ENCODE data around the gene UQCR10.

DNA sequence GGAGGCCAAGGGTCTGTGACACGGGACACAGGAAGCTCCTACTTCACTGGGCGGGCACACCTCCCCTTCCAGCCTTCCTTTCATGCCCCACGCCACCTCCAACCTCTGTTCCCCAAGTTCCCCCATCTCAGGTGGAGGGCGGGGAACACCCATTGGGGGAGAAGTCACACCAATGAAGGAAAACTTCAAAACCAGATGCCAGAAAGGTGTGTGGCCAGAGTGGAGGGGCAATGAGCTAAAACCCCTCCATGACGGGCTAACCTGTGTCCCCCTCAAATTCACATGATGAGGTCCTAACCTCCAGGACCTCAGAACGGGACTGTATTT lies 250.5 kb downstream of the MN1 start:
- PRO-cap = no peak

GRCh38 chr22:27642109-27642515 lies 159.4 kb downstream of the MN1 start:
- PRO-cap = unidirectional peak, minus-strand start at chr22:27642256

DNA sequence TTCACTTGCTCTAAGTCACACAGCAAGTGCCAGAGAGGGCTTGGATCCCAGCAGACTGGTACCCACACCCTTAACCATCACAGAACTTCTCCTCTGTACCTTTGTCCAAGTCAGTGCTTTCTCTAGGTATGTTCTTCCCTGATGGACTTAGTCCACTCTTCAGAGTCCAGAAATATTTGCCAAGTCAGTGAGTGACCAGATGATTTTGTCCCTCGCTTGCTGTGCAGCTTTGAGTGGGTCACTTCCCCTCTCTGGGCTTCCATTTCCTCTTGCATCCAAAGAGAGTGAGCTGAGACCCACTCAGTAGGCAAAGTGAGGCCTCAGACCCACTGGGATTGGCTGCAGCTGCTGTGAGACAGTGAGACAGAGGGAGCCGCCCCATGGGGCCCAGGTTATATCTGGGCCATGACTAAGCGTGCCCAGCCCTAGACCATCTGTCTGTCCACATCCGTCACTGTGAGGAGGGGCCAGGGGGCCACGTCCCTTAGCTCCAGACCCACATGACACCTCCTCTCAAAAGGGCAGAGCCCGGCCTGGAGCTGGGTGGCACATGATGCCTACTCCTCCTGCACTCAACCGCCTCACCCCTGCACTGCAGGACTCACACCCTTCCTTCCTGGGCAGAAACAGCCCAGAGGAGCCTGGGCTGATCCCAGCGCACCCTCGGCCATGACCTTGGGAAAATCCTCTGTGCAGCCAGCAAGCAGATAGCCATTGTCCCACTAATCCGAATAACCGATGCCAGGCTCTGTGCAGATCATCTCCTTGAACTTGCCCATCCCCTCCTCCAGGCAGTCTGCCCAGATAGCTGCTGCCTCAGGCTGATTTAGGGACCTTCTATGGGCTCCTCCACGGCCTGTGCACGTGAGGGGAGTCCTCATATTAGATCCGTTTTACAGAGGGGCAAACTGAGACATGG lies 132.2 kb downstream of the MN1 start:
- PRO-cap = bidirectional peak, plus-strand start at position 516 of the sequence, minus-strand start at position 444 of the sequence

DNA sequence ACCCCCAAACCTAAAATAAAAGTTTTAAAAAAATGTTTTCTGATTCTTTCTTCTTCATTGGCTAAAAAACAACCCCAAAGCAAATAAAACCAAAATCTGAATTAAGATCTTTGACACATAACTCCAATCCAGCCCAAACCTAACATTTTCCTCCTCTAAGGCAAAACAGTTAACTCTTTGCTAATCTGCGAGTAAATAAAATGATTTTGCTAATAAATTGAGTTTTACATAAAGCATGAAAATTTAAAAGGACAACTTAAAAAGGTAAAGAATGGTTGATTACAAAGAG lies 53.3 kb downstream of the PITPNB start:
- PRO-cap = no peak

DNA sequence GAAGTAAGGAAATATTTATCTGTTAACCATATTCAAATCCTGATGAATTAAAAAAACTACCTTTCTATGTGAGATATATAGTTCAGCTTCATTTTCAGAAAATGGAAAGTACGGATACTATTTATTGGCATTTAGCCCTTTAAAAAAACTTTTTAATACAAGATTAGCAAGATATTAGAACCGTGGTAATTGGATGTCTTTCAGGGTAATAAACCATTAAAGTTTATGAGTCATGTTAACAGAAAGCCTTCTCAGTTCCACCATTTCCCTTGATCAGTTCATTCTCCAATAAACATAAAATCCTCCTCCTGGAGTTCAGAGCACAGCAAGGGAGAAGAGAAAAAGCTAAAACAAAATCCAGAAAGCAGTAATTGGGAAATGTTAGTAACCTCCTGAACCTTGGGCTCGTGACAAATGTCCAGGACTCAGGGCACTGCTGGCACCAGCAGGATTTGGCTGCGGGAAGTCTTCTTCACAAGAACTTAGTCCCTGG lies 43.1 kb upstream of the PITPNB start:
- PRO-cap = no peak

DNA sequence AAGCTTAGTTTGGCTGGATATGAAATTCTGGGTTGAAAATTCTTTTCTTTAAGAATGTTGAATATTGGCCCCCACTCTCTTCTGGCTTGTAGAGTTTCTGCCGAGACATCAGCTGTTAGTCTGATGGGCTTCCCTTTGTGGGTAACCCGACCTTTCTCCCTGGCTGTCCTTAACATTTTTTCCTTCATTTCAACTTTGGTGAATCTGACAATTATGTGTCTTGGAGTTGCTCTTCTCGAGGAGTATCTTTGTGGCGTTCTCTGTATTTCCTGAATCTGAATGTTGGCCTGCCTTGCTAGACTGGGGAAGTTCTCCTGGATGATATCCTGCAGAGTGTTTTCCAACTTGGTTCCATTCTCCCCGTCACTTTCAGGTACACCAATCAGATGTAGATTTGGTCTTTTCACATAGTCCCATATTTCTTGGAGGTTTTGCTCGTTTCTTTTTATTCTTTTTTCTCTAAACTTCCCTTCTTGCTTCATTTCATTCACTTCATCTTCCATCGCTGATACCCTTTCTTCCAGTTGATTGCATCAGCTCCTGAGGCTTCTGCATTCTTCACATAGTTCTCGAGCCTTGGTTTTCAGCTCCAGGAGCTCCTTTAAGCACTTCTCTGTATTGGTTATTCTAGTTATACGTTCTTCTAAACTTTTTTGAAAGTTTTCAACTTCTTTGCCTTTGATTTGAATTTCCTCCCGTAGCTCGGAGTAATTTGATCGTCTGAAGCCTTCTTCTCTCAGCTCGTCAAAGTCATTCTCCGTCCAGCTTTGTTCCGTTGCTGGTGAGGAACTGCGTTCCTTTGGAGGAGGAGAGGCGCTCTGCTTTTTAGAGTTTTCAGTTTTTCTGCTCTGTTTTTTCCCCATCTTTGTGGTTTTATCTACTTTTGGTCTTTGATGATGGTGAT lies 288.3 kb downstream of the TTC28 start:
- PRO-cap = no peak

DNA sequence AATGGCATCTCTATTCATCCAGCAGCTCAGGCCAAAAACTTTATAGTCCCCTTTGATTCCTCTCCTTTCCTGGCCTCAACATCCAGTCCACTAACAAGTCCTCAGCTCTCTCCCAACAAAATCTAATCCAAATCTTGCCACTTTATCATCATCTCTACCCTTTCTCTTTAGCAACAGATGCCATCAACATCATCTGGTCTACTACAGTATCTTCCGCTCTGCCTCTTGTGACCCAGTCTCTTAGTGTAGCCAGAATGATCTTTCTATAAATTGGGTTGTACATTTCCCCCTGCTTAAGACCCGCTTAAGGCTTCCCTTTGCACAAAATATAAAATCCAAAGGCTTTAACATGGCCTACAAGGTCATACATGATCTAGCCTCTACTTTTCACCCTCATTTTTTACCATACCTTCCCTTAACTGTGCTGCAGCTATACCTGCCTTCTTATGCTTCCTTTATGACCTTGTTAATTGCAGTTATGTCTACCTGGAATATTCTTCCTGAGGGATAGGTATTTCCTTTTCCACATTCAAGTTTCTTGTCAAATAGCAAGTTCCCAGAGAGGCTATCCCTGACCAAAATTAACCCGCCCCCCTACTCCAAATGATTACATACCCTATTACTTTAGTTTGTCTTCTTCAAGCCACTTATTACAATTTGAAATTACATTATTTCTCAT lies 225.9 kb downstream of the TTC28 start:
- PRO-cap = no peak

GRCh38 chr22:28750336-28750724 lies 8.5 kb downstream of the HSCB start:
- PRO-cap = no peak

DNA sequence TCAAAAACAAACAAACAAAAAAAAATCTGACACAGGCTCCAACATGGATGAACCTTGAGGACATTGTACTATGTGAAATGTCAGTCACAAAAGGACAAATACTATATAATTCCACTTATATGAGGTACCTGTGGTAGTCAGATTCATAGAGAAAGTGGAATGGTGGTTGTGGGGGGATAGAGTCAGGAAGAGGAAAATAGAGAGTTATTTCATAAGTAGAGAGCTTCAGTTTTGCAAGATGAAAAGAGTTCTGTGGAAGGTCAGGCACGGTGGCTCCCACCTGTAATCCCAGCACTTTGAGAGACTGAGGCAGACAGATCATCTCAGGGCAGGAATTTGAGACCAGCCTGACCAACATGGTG lies 12.3 kb downstream of the HSCB start:
- PRO-cap = no peak

- PRO-cap = no peak
Observed at GRCh38 chr22:28814913-28815467, 42.5 kb downstream of the CCDC117 start.

DNA sequence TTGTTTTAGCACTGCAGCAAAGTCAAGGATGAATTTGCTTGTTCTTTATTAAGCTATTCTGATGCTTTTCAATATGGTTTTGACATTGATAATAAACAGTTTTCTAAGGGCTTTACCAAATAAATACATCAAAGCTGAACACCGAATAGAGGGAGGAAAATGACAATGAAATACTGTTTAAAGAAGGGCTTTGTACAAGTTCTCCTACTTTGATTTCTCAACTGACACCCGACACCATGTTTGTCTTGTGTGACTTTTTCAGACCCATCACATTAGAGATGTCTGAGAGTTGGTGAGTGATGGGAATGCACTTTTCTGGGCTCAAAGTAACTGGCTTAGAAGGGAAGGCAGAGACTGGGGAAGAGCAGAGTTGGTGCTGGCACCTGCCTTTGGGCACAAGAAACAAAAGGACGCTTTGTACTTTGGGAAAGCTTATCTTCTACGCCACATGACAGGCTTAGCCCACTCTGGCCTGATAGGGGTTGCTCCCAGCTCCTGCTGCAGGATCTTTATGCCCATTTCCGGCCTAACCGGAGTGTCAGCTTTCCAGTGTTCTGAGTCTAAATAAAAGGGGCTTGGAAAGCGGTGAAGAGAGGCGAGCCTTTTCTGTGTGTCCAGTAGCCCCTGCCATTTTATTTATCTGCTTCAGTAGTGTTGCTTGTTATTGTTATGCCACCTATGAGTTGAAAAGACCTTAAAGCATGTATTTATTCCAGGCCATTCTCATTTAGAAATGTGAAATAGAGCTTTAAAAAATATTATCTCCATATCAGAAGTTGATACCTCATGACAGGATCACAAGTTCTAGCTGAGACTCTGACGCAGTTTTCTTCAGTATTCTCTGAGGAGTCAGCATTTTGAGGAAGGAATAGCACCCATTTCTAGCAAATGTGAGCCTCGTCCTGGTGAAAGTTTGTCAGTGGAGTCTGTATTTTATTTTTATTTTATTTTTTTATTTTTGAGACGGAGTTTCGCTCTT lies 24.1 kb downstream of the KREMEN1 start:
- PRO-cap = bidirectional peak, plus-strand start at position 567 of the sequence, minus-strand start at position 404 of the sequence

DNA sequence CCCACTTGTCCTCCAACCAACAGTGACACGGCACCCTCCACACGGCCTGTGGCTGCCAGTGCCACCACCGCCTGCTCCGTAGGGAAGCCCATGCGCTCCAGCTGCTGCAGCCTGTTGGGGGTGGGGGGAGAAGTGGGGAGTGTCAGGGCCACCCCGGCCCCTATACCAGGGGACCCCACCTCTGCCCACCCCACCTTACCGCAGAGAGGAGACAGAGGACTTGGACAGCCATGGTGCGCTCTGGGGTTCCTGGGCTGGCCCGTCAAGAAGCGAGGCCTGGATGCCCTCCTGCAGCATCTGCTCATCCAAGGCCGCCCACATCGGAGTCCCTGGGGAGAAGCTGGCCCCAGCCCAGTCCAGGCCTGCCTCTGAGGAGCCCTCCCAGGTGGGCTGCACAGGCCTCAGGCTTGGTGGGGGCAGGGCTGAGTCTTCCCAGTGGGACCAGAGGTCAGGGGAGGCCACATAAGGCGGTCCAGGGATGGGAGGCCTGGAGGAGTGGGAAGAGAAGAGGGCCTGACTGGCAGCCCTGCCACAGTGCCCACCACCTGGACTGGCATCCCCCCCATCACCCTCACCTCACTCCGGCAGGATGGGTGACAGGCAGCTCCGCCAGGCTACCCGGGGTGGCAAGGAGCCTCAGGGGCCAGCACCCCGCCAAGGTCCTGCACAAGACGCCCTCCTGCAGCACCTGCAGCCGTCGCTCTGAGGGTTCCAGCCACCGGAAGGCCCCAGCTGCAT lies 7.5 kb downstream of the RHBDD3 start:
- PRO-cap = no peak

- PRO-cap = no peak
Observed at GRCh38 chr22:29552842-29553084, 794 bp downstream of the THOC5 start.

DNA sequence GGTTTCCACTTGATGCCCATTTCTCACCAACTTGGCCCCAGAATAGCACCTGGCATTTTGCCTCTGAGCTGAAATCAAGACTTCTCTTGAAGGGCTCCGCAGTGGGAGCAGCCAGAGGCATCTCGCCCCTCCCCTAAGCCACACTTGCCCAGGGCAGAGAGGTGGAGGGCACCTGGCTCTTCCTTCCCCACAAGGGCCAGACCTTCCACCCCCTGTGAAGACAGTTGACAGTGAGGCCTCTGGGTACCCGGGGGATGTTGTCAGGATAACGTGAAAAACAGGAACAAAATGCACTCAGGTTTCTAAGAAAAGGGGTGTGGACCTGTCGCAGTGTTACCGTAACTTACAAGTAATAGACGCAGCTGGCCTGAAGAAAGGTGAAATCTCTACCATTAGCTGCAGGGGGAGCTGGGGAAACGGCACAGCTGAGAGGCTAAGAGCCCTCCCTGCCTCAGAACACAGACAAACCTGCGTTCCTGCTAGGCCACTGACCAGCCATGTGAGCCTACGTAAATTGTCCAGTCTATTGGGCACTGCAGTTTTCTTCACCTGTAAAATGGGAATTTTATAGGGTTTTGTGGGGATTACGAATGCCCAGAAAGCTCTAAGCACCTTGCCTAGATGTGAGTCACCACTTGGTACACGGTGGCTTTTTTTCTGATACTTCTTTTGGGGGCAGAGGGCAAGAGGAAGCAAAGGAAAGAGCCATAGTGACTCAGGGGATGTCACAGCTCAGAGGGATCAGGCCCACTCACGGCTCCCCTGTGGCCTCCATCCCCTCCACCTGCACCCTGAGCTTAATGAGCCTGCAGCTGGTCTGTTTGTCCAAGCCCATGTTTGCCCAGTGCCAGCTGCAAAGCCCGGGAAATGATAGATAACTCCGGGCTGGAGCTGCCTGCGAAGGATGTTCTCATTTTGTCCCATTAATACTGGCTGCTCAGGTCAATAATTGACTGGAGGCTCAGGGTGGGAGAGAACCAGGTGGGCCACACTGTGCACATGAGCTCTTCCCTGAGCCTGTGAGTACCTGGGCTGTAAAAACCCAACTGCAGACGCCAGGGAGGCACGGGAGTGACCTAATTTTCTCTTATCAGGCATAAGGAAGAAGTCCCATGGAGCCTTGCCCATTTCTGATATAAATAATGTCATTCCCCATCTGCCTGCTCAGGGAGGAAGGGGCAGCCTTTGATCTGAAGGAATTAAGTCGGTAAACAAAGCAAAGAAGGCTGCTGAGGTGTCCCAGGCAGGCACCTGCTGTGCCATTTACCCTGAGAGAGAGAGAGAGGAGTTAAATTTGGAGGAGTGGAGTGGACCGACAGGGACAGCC lies 18.3 kb upstream of the CABP7 start:
- PRO-cap = no peak

- PRO-cap = no peak
Observed at GRCh38 chr22:29750702-29751040, 16.1 kb downstream of the ZMAT5 start.

- PRO-cap = bidirectional peak, plus-strand start at chr22:29767369, minus-strand start at chr22:29767007
Observed at GRCh38 chr22:29767208-29767764, at the start of gene UQCR10. Gene UQCR10 (plus strand): TSS chr22:29767369.

- PRO-cap = no peak
Observed at GRCh38 chr22:29800952-29801637, 33.9 kb downstream of the UQCR10 start.

DNA sequence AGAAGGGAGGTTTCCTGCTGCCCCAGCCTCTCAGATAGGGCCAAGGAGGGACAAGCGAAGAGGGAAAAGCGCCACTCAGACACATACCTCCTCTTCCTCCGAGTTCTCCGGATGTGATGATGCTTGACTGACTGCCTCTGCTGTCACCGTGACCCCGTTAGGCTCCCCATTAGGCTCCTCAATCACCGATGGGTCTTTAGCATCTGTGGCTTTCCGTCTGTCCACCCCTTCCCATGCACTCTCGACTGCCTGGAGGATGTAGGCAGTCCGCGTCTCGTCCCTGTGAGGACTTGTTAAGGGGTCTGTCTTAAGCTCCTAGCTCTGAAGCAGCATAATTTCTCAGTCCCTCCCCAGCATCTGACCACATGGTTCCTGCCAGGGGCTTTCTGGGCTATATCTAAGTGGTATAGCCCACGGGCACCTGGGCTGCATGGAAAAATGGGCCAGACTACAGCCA lies 33.5 kb downstream of the ASCC2 start:
- PRO-cap = no peak

- PRO-cap = no peak
Observed at GRCh38 chr22:29830435-29831048, 7.5 kb downstream of the ASCC2 start.

DNA sequence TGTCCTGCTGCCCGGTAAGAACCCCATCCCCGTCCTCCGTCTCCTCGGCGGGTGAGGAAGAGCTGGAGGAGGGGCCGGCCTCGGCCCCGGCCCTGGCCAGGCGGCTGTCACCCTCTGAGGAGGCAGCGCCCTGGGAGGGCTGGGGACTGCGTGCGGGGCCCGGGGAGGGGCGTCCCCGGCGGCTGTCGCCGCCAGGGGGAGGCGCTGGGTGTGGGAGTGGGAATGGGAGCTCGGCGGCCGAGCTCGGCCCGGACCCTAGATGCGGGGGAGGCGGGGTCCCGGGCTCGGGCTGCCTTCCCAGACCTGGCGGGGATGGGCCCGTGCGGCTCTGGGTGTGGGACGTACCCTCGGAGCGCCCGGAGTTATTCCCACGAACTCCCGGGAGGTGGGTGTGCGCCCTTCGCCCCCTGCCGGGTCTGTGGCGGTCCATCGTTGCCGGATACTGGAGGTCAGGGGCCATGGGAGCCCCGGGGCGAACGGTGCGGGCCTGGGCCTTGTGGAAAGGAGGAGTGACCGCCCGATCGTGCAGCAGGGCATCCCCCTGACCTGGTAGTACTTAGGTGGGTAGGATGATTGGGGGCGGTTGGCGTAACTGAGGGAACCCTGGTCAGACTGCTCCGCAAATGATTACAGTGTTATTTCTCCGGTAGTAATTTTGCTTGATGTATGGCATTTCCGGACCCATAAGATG lies 517 bp downstream of the MTMR3 start:
- PRO-cap = unidirectional peak, minus-strand start at position 53 of the sequence; unidirectional peak, minus-strand start at position 184 of the sequence

All from left cardiac atrium (tissue), 1 donor.